SK-MEL-5 (cell line): ENCODE measurements around a stretch of chr19.

DNA sequence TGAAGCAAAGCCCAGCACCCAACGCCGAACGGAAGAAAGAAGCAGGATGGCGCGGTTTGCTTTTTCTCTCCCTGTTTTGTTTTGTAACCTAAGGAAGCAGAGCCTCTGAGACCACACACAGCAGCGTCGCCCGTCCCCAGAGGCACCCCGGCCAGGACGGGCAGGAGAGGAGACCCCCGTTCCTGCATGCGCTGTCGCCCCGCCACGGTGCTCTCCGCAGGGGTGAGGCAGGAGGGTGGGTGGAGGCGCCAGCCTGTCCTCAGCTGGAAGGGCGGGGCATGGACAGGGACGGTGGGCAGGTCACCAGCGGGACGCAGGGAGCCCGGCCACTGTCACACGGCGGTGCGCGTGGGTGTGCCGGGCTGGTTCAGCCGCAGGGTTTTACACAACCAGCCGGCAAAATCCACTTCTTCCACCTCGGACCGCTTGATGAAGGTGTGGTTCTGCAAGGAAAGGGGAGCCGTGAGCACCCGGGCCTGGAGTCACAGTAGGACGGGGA lies 23.6 kb upstream of the ZBTB7A start:
RAMPAGE:
- cytosol, long total RNA: no peak
- long total RNA: no peak
- nucleus, long total RNA: no peak

DNA sequence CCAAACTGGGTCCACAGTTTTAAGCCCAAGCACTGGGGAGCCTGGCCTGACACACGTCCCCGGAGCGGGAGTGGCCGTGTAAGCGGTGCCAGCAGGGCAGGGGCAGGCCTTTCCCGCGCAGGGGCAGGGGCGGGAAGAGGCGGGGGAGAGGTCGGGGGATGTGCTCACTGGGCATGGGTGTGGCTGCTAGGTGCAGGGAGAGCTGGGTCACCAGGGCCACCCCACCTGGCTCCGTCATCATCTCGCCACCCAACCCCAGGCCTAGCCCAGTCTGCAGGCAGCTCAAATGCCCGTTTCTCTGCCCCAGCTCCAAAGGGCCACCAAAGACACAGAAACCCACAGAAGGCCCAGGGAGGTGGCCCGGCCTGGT lies 27.9 kb downstream of the MAP2K2 start:
RAMPAGE:
- cytosol, long total RNA: no peak
- long total RNA: no peak
- nucleus, long total RNA: no peak

DNA sequence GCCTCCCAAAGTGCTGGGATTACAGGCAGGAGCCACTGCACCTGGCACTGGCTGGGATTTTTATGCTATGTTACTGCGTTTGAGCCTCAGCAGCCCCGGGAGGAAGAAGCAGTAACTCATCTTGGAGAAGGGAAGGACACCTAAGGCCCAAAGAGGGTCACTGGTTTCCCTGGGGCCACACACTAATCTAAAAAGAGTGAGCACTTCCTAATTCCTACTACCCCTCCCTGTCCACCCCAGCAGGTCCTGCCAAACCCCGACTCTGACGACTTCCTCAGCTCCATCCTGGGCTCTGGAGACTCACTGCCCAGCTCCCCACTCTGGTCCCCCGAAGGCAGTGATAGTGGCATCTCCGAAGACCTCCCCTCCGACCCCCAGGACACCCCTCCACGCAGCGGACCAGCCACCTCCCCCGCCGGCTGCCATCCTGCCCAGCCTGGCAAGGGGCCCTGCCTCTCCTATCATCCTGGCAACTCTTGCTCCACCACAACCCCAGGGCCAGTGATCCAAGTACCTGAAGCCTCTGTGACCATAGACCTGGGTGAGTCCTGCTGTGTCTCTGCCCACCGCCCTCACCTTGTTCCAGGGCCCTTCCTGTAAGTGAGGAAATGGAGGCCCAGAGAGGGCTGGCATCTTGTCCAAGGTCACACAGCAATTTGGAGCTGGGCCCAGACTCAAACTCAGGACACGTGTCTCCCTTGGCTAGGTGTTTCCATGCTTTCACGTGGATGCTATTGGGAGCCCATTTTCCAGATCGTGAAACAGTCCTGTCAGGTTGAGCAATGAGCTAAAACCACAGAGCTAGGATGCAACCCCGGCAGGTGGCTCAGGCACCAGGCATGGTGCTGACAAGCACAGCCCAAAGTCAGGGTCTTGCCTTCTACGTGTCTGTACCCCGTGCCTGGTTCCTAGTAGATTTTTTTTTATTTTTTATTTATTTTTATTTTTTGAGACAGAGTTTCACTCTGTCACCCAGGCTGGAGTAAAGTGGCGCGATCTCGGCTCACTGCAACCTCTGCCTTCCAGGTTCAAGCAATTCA lies 3.6 kb downstream of the CREB3L3 start:
RAMPAGE:
- cytosol, long total RNA: no peak
- long total RNA: no peak
- nucleus, long total RNA: no peak

GRCh38 chr19:4329146-4330186 lies 9.2 kb downstream of the STAP2 start:
RAMPAGE:
- cytosol, long total RNA: no peak
- long total RNA: no peak
- nucleus, long total RNA: no peak

RAMPAGE:
- cytosol, long total RNA: no peak
- long total RNA: no peak
- nucleus, long total RNA: no peak
Observed at GRCh38 chr19:4345492-4346367, 2.4 kb downstream of the MPND start.

DNA sequence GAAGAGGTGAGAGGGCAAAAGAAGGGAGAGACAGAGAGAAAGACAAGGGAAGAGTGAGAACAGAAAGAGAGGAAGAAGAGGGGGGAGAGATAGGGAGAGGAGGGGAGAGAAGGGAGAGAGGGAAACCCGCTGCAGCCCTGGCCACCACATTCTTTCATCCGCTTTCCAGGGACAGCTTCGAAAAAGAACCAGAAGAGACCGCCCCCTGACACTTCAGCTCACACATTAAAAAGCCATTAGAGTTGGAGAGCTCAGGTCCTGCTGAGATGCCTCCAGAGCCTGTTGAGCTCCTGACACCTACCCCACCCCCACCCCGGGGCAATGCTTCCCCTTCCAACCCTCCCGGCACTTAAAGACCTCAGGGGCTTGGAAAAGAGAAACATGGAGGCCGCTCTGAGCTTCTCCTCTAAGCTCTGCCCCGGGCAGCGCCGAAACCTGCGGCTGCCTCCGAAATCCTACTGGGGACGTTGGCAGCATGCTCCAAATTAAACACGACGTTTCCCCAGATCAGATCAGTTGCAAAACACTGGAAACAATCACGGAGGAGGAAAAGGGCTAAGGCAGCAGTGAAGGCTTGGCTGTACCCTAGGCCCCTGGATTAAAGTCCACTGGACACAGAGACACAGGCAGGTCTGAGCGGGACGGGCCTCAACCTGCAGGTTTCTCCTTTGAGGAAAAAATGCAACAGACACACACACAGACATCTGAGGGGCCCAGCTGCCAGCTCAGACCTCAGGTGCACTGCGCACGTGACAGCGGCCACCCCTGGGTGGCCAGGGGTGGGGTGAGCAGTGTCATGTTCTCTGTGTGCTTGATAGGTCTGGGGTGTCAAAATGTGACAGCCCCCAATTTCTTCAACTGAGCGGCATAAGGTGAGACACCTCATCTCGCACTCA lies 9.7 kb downstream of the SH3GL1 start:
RAMPAGE:
- cytosol, long total RNA: no peak
- long total RNA: no peak
- nucleus, long total RNA: no peak

DNA sequence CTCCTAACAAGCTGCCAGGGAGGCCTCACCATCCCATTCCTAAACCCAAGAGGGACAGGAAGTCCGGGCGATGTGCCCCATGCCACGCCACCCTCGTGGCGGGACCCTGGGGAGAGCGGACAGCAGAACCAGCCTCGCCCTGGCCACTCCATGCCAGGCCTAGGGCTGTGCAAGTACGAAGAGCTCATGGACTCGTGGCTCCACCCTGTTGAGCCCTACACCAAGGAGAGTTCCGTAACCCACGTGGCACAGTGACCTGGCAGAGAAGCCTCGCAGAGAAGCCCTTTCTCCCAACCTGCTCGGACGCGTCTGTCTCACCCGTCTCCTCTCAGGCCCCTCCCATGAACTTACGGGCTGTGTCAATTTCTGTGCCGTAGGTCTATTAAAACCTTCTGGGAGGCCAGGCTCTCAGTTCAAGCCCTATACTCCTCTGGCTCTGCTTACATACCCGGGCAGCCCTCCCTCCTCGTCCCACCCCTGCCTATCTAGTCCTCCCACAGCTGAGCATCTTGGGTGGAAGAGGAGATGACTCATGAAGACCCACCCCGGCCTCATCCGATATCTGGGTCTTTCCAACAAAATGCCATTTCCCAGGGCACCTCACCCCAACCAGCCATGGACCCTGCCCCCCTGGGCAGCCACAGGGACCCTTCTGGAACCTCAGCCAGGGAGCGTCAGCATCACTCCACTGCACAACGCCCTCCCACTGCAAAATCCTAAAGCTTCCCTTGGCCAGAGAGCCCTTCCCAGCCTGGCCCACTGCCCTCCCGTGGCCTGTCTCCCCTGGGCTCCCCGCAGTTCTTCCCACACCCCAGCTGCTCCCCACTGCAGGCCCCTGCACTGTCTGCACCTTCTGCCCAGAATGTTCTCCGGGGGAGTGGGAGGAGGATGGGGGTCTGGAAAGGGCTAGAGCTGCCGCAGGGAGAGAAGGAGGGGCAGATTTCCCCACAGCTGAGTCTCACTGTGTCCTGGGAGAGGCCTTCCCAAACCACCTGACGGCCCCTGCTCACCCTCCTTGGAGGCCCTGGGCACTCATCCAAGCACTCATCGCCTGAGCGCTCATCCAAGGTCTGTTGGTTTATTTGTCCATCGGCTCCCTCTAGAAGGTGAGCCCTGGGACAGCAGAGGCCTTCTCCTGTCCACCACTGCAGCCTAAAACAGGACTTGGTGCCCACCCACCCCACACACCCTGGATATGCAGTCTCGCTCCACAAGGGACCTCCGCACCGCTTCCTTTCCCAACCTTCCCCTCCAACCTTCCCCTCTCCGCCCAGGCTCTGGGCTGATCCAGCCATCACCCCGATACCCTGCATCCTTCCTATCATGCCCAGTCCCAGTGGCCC lies 2.3 kb downstream of the UBXN6 start:
RAMPAGE:
- cytosol, long total RNA: no peak
- long total RNA: no peak
- nucleus, long total RNA: no peak

DNA sequence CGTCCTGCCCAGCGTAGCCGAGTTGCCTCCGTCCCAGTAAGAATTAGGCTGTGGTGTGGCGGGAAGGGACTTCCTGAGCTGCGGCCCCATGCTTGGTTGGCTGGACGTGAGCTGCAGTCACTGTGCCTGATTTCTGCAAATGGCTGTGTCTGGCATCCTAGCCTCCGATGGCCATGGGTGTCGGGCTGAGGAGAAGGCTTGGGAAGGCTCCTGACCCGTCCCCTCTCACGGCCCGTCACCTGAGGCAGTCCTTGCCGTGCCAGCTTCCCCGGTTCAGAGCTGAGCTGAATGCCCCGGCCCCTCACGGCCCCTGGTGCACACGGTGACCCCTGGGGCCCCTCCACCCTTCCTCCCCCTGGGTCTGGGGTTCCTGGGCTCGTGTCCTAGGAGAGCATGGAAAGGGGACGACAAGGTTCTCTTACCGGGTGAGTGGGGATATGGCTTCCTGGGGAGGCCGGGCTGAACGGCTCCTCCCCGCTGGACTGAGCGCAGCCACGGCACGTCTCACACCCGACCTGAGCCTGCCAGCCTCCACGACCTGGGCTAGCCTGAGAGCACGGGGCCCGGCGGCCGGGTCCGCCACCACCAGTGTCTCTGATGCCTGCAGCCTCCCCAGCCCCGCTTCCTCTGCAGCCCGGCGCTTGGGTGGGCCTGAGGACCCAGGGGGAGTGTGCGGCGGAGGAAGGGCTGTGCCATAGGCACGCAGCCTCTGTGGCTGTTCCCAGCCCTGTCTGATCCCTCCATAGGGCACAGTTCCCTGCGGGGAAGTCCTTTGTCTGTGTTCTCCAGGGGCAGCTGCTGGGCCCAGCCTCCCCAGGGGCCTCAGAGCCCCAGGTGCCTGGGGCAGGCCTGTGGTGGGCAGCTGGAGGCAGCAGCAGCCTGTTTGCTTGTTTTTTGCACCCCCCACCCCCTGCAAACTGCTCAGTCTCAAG lies 15.2 kb downstream of the PLIN4 start:
RAMPAGE:
- cytosol, long total RNA: no peak
- long total RNA: no peak
- nucleus, long total RNA: no peak

DNA sequence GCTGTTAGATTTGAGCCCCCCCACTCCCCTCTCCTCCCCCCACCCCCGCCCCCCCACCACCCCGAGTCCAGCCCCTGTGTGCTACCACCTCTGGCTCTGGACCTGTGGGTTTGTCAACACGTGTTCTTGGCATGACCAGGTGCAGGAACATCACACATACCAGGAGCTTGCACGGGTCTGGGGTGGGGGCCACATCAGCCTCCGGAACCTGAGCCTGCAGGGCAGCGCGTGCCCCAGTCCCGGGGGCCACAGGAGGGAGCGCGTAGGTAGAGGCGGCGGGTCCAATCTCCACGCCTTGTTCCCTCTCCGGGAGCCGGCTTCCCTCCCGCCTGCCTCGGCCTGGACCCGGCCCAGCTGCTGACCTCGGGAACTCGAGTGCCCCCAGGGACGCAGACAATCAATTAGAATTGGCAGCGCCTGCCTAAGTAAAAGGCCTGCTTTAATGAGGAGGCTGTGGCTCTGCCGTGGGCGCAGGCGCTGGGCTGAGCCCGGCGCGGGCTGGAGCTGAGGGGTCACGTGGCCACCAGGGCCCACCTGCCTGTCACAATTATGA lies 32.4 kb upstream of the TNFAIP8L1 start:
RAMPAGE:
- cytosol, long total RNA: no peak
- long total RNA: no peak
- nucleus, long total RNA: no peak

DNA sequence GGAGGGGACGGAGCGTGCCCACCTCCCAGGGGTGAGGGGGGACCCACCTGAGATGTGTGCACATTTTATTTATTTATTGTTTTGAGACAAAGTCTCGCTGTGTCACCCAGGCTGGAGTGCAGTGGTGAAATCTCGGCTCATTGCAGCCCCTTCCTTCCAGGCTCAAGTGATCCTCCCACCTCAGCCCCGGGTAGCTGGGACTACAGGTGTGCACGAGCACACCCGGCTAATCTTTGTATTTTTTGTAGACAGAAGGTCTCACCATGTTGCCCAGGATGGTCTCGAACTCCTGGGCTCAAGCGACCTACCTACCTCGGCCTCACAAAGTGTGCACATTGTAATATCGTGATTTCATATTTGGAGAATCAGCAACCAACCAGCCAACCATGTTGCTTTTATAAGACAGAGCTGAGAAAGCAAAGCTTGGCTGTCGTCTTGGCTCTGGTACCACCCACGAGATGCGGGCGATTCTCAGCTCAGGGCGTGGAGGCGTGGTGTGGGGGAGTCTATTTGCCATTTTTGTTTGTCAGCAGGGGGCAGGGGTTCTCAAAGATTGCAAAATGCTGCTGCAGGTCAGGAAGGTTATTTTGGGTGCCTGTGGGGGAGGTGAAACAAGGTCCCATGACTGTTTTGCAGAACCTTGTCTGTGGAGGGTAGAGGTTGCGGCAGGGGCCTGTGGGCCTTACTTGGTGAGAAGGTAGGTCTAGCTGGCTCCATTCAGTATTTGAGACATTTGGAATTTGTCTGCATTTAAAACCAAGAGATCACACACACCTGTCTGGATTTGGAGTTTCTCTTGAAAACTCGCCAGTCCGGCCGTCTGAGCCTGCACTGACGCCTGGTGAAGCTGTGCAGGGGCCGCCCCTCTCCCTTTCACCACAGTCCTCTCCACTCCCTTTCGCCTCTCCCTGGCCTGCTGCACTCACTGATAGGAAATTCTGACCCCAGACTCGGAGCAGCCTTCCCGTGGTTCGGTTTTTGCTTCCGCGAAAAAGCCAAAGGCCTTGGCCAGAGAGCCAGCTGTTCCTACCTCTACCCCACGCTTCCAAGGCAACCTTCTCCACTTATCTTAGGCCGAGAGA lies 15.3 kb downstream of the TNFAIP8L1 start:
RAMPAGE:
- cytosol, long total RNA: no peak
- long total RNA: no peak
- nucleus, long total RNA: no peak

DNA sequence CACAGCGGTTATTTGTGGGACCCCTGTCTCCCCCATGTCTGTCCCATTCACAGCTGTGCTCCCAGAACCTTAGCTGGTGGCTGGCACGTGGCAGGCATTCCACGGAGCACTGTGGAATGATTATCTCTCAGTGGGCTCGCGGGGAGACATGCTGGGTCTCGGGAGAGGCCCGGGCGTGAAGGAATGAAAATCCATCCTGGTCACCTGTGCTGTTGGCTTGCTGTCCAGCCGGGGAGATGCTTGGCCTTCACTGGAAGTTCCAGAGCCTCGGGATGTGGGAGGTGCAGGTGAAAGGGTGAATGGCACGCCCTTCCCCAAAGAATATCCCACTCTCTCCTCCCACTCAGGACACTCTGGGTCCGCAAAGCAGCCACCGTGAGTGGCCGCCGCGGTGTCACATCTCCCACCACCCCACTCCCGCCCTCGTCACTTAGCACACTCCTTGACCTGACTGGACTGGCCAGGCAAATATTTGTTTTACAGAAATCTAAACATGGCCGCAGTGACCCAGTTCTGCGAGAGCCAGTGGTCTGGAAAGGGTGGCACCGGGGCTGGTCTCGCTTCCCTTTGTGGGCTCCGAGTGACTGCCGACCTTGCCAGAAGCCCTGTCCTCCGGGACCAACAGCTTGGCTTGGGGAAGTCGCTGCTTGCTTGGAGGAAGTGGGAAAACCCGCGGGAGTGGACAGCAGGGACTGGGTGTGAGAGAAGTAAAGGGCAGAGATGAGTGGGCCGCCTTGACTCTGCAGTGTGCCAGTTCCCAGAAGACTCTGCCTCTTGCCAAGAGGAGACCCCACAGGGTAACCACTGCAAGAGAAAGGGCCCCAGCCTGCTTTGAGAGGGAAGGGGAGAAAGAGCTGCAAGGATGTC lies 7.9 kb downstream of the DPP9 start:
RAMPAGE:
- cytosol, long total RNA: no peak
- long total RNA: no peak
- nucleus, long total RNA: no peak

DNA sequence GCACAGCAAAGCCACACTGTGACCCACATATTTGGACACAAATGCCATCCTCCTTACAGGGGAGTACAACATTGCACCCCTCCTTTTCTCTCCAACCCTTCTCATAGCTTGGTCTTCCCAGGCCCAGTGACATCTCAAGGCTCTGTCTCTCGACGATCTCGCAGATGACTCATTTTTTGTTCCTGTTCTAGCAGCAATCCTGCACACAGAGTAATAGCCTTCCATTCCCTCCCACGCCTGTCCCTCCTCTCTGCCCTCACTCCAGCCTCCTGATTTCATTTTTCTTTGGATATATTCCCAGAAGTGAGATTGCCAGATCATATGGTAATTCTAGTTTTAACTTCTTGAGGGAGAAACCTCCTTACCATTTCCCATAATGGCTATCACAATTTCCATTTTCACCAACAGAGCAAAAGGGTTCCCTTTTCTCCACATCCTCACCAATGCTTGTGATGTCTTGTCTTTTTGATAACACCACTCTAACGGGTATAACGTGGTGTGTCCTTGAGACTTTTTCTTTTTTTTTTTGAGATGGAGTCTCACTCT lies 21.2 kb upstream of the DPP9 start:
RAMPAGE:
- cytosol, long total RNA: no peak
- long total RNA: no peak
- nucleus, long total RNA: no peak

RAMPAGE:
- cytosol, long total RNA: no peak
- long total RNA: no peak
- nucleus, long total RNA: no peak
Observed at GRCh38 chr19:4768832-4769423, 22.6 kb upstream of the FEM1A start.

RAMPAGE:
- cytosol, long total RNA: no peak
- long total RNA: no peak
- nucleus, long total RNA: no peak
Observed at GRCh38 chr19:4791879-4792846, 629 bp downstream of the FEM1A start.

DNA sequence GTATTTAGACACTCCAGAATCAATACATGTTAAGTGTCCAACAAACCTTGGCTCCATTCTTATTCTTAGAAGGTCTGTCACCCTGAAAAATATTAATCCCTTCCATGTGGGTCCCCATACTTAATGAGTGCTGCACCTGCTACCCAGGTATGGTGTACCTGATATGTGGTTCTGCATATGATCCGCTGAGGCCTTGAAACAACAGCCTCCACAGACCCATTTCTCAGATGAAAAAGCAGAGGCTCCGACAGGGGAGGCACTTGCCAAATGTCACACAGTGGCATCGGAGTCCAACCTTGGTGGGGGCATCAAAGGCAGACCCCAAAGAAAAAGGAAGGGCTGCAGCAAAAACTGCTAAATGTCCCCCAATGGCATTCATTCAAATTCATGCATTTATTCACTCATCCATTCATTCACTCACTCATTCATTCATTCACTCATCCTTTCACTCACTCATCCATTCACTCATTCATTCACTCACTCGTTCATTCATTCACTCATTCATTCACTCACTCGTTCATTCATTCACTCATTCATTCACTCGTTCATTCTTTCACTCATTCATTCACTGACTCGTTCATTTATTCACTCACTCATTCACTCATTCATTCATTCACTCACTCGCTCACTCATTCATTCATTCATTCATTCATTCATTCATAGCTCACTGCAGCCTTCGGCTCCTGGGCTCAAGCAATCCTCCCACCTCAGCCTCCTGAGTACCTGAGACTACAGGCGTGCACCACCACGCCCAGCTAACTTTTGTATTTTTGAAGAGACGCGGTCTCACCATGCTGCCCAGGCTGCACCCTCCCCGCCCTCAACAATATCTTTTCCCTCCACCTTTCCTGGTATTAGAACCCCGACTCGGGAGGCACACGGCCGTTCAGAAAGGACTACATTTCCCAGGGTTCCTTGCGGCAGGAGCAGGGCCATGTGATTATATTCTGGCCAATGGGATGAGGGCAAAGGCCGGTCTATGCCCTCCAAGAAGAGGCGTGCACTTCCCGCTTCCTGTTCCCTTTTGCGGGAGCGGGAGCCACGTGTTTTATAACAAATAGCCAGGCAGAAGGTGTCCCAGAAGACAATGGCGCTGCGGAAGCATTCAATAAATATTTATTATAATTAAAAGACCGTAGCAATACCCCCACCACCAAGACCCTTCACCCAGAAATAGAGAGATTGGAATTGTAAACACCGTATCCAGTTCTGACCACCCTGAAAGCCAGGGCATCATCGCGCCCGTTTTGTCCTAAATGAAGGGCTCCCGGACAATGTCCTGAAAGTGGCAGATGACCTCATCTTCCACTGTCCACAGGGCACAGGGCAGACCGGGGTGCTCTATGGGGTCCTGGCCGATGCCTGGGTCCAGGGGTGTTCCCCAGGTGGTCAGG lies 16.2 kb downstream of the TICAM1 start:
RAMPAGE:
- cytosol, long total RNA: no peak
- long total RNA: no peak
- nucleus, long total RNA: no peak

RAMPAGE:
- cytosol, long total RNA: no peak
- long total RNA: no peak
- nucleus, long total RNA: no peak
Observed at GRCh38 chr19:4817515-4818636, 13.6 kb downstream of the TICAM1 start.

GRCh38 chr19:4860952-4861767 lies 6.3 kb downstream of the PLIN3 start:
RAMPAGE:
- cytosol, long total RNA: no peak
- long total RNA: no peak
- nucleus, long total RNA: no peak

DNA sequence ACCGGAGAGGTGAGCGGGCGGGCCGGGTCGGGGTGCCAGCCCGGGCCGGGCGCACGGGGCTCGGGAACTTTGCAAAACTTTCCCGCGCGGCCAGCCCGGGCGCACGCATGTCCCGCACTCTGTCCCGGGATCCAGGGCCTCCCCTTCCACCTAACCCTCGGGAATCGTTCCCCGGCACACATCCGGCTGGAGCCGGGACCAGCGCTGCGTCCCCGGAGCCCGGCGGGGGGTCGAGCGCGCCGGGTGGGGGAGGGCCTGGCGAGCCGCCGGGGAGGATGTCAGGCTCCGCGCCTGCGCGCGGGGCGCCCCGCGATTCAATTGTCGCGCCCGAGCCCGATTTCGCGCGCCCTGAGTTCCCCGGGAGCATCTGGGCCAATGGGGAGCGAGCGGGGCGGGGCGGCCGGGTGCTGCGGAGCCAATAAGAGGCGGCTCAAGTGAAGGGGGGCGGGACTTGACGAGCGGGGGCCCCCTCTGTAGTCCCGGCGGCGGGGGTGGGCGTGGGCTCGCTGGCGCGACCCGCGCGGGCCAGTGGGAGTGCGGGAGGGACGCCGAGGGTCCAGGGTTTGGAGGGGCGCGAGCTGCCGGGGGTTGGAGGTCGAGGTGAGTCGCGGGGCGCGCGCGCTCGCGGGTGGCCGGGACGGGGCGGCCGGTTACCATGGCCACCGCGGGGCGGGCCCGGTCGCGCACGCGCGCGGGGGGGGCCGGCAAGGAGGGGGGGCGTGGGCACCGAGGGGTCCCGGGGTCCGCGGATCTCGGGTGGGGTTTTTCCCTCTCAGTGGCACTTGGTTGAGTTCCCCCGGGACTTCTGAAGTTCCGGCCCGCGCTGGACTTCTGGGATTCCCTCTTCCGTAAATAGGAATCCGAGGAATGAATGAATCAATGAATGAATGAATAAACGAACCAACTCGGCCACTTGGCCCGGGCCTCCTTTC lies 612 bp downstream of the UHRF1 start:
RAMPAGE:
- cytosol, long total RNA: no peak
- long total RNA: no peak
- nucleus, long total RNA: no peak

DNA sequence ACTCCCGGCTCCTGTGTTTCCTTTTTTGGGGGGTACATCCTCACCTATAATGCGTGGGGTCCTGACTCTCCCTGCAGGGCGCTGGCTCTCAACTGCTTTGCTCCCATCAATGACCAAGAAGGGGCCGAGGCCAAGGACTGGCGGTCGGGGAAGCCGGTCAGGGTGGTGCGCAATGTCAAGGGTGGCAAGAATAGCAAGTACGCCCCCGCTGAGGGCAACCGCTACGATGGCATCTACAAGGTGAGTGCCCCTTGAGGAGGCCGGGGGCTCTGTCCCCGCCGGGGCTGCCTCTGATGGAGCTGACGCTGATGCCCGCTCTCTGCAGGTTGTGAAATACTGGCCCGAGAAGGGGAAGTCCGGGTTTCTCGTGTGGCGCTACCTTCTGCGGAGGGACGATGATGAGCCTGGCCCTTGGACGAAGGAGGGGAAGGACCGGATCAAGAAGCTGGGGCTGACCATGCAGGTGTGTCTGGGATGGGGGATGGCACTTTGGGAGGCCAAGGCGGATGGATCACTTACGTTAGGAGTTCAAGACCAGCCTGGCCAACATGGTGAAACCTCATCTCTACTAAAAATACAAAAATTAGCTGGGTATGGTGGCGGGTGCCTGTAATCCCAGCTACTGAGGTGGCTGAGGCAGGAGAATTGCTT lies 18.3 kb upstream of the KDM4B start:
RAMPAGE:
- cytosol, long total RNA: no peak
- long total RNA: no peak
- nucleus, long total RNA: no peak

DNA sequence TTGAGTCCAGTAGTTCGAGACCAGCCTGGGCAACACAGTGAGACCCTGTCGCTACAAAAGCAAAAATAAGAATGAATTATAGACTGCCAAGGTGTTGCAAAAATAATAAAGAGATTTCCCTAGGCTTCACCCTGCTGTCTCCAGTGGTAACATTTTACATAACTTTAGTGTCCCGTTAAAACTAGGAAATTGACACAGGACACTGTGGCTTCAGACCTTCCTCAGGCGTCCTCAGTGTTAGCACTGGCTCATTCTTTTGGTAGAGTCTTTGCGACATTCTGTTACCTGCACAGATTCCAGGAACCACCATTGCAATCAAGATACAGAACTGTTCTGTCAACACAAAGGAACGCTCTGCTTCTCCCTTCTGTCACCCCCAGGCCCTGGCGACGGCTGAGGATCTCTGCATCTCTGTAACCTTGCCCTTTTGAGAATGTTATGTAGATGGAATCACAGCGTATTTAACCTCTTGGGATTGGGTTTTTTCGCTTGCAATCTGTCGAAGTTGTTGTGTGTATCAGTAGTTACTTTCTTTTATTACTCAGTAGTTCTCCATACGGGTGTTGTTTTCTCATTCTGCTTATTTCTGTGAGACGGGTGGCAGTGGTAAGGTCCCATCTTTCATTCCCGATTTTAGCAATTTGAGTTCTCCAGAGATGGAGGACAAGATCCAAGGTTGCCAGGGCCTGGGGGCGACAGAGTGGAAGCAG lies 22.6 kb downstream of the KDM4B start:
RAMPAGE:
- cytosol, long total RNA: no peak
- long total RNA: no peak
- nucleus, long total RNA: no peak